Cytotoxic T cell (primary cell): ENCODE results near the gene TMED7.

DNA sequence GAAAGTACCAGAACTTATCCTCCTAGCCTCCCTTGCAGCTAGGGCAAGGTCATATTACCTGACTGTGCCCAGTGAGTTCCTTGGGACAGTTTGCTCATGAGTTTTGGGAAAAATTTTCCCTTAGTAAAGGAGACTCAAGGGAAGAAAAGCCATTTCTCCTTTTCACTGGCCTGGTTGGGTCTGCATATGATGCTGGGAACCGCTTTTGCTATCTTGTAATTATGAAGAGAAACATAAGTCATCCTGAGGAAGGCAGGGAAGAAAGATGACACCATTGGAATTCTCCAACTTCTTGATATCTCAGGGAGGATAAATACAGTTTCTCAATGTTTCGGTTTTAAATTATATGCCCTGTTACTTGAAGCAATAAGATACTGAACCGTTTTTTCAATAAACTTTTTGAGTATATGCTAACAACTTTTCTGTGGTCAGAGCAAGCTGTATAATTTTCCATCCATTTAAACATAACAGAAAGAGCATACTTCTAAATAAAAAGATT, 109.7 kb downstream of the STARD4 start:
- PRO-cap, 2 experiments = no peak in any of the 2 experiments

GRCh38 chr5:111748241-111748681, 8.7 kb downstream of the NREP start:
- PRO-cap, 2 experiments = no peak in any of the 2 experiments

- PRO-cap, 2 experiments = no peak in any of the 2 experiments
Measured at GRCh38 chr5:112876264-112877057, 15.4 kb downstream of the SRP19 start.

DNA sequence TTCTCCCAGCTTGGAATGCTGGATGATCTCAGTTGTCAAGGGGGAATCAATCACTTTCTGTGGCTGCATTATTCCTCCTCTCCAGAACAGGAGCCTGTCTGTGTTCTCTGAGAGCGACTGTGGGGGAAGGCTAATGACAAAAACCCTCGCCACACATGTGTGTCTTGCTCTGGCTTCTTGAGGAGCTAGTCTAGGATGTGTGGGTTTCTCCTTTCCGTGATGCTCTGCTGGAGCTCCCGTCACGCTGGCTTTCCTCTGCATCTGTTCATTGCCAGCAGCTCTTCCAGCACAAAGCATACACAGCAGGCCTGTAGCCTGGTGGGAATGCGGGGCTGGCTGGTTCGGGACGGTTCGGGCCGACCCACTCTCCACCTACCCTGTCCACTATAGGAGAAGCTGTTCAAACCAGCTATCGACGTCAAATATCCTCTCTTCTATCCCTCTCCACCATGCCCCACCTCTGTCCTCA, 82.9 kb downstream of the DCP2 start:
- PRO-cap, 2 experiments = no peak in any of the 2 experiments

GRCh38 chr5:113161718-113162362, 185.2 kb downstream of the DCP2 start:
- PRO-cap, 2 experiments = no peak in any of the 2 experiments

DNA sequence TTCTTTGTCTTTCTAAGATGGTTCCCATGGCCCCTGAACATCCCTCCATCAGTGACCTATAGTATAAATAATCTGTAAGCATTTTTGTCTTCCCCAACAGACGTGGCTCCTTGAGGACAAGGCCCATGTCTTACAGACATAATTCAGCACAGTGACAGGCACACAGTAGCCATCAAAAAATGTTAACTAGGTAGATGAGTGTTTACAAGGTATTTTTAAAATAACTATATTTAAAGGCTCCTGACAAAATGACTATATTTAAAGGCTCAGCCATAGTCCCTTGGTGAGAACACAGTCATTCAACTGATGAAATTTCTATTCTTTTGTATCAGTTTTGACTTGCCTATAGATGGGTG, 218.4 kb downstream of the TSSK1B start:
- PRO-cap, 2 experiments = no peak in any of the 2 experiments

GRCh38 chr5:113292904-113293637, 141.7 kb downstream of the TSSK1B start:
- PRO-cap, 2 experiments = no peak in any of the 2 experiments

- PRO-cap, 2 experiments = no peak in any of the 2 experiments
Measured at GRCh38 chr5:113329918-113330508, 104.8 kb downstream of the TSSK1B start.

DNA sequence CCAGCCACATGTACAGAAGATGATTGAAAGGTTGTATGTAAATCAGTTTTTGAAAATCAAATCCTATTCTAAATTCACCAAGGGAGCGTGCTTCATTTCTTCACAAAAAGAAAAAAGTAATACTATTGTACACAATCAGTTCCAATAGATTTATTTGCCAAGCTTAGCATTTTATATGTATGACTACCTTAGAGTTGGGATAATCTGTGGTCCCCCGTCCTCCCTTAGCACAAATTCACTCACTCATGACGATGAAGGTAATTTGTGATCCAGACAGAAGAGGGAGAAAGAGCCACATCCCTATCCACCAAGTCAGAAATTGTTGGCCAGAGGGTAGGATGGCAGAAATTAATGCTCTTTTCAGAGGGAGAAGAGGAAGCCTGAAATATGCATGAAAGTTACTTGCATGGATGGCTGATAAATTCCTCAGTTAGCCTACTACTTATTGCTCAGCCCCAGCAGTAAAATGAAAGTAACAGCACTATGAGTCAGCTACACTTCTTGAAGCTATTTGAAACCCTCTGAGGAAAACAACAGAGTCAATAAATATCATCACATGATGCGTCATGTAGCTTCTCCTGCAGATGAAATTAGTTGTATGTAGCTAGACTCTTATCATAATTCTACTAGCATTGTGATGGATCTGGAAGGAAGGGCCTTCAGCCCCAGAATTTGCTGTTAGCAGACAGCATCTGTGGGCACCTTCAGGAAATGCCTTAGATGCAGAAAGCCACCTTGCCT, 81.0 kb upstream of the CCDC112 start:
- PRO-cap, 2 experiments = no peak in any of the 2 experiments

DNA sequence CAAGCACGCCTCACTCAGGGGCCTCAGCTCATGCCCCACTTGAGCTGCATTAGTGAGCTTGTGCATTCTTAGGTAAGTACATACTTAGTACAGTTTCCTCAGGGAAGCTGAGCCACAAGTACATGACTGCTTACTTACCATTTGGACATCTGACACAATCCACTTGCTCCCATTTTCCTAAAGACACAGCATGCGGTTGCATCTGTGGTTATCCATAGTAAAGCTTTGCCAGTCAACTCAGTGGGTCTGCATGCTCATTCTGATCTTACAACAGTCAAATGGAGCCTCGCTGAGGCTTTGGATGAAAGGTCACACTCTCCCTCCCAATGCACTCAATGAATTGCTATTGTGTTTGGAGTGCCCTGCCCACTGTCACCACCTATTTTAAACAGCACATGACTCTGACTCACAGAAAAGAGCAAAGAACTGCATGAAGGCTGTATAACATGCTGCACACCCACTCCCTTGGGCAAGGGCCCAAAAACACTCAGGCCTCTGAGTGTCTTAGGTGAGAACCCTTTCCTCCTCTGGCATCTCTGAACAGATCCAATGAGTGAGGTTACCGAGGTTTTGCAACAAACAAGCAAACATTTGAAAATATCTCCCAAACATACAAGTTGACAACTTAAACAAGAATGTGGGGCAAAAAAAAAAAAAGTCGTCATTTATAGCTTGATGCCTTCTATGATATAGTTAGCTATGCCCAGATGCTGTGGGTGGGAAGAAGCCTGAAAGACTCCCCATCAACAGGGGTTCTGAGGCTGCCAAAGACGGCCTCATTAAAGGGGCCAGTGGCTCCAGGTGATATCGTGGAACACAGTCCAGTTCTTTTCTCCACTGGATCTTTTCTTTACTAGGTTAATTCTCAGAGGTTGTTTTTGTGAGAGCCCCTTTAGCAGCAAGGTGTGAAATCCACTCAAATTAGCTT, 118.8 kb upstream of the CCDC112 start:
- PRO-cap, 2 experiments = no peak in any of the 2 experiments

DNA sequence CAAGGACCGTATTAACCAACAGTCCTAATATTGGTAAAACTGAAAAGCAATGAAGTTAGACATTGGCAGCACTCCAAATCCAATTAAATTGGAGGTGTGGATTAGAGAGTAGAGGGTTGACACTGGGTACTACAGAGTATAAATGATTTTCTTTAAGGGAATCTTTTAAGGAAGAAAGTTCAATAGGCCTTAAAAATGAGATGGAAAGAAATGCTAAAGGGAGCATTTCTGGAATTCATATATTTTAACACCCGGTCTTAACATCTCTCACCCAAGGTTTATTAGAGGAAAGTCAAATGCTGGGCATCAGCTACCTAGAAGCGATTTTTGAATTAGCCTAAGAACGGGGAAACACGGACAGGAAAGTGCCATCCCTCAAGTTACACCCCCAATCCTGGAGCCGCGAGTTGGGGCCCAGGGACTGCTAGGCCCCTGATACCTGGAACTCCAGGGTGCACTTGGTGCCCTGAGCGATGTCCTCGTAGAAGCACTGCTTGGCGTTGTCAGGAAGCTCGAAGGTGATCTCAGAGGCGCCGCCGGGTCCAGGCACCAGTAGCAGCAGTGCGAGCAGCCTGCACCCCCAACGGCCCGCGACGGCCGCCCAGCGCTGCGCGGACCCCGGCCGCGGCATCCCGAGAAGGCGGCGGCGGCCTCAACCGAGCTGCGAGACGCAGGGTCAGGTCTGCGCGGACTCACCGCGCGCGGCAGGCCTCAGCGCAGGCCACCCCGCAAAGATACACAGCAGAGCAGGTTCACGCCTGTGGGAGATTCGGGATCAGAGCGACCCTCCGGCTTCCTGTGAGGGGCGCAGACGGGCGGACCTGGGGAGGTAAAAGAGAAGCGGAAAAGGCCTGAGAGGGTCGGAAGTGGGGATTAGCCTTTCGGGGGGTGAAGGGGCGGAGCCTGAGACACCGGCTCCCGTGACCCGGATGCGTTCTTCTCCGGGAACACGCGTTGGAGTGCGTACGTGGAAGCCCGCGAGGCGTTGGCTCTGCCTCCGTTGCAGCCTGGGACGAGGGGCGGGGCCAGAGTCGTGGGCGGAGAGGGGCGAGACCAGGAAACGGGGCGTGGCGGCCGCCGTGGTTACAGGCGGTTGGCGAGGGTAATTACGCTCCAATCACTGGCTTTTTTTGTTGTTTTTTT, at the start of gene TMED7:
Gene TMED7, minus strand, starts transcription at position 875 of the 1,143 bp plus-strand sequence.
- PRO-cap, 2 experiments = peak in 2 of 2 experiments; most common plus-strand start position 527 of the sequence (in 2); most common minus-strand start position 848 of the sequence (in 2)

DNA sequence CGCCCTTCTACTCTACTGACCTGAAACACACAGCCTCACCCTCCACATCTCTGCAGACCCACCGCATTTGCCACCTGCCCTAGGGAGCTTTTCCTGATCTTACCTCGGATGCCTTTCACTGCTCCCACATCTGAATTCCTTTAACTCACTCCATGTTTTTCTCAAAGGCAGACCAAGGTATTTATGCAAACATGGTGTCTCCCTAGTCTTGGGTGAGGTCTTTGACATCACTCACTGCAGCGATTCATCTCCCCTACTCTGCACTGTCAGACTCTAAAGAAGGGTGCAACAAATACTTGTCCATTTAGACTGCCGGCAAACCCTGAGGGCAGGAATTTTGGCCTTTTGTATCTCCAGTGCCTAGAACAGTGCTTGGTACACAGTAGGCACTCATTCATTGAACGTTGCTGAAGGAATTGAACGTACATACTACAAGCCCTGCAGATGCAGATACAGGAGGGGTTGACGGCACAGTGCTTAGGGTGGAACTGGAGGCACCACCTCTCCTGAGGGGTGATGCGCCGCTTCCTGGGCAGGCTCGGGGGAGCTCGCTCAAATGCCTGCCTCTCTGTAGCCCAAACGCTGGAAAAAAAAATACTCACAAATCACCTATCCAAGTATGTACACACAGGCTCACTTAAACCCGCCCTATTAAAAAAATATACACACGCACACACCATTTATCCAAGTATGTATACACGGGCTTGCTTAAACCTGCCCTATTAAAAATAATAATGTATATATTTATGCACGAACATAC, 701 bp upstream of the COMMD10 start:
- PRO-cap, 2 experiments = peak in 2 of 2 experiments; most common plus-strand start position 555 of the sequence (in 1); most common minus-strand start position 581 of the sequence (in 1)

GRCh38 chr5:116166984-116167597, 82.3 kb downstream of the COMMD10 start:
- PRO-cap, 2 experiments = no peak in any of the 2 experiments

GRCh38 chr5:116179299-116179764, 94.5 kb downstream of the COMMD10 start:
- PRO-cap, 2 experiments = no peak in any of the 2 experiments

DNA sequence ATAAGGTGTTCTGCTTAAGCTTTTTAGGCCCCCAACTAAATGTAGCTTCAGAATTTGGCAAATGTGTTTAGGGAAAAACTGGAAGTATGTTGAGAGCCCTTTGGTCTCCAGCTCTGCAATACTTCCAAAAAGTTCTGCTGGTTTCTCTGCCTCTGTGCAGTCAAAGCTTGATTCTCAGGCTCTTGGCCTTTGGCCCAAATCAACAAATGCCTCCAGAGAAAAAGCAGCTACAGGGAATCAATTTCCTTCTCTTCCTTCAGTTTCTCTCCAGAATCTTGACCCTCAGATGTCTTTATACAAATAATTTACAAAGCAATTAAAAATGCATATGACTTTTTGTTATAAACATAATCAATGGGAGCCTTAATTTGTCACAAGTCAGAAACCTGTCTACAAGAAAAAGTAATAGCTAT, 235.7 kb downstream of the COMMD10 start:
- PRO-cap, 2 experiments = no peak in any of the 2 experiments

- PRO-cap, 2 experiments = no peak in any of the 2 experiments
Measured at GRCh38 chr5:116533940-116534884, 40.4 kb downstream of the SEMA6A start.

DNA sequence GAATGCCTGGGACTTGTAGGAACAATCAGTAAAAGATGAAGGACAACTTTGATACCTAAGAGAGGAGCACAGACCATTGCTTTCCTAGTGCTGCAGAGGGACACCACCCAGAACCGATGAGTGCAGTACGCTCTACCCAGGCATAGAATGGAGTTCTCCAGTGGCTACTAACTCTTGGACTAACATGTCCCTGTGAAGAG, 530.6 kb upstream of the SEMA6A start:
- PRO-cap, 2 experiments = no peak in any of the 2 experiments

GRCh38 chr5:117760189-117760464, 1185.5 kb upstream of the SEMA6A start:
- PRO-cap, 2 experiments = no peak in any of the 2 experiments

GRCh38 chr5:119327138-119327366, 28.8 kb upstream of the TNFAIP8 start:
- PRO-cap, 2 experiments = no peak in any of the 2 experiments

DNA sequence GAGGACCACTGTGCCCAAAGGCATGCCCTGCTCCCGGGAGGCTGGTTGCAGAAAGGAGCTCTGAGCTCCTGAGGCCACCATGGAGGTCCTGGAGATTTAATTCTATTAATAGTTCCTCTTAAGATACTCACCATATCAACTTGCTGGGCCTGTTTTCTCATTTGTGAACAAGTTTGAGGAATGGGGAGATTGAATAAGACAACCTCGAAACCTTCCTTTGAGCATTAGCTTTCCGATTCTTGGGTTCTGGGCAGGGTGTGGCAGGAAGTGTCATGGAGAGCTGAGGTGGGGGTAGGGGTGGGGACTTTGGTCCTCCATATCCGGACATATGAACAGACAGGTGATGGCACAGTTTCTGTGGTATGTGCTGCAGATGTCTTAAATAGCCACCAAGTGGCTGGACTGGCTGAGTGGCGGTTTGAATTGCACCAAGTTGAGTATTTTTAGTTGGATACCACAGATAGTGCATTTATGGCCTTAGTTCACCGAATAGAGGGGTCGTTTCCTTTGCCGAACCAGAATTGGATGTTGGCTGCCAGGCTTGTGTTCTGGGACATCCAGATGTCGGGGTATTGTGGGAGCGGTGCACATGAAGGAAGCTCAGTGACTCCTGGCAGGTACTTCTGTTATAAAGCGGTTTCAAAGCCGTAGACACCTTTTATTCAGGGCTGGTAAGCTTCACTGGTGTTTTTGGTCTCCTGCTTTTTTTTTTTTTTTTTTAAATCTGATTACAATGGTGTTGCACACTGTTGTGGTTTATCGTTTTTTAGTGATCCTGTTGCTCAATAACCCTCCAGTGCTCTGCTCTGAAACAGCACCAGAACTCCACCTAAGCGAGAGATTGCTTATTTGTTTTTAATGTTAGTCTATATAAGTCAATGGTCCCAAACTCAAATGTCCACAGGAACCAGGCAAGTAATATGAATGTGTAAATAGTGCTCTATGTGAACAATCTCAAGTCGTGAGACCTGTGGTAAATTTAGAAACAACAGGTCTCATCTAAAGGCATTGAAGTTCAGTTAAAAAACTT, 15.1 kb upstream of the TNFAIP8 start:
- PRO-cap, 2 experiments = peak in 2 of 2 experiments; most common plus-strand start position 409 of the sequence (in 1); most common minus-strand start position 630 of the sequence (in 2)